Peripheral blood mononuclear cell (primary cell): ENCODE measurements around the gene TP63.

DNA sequence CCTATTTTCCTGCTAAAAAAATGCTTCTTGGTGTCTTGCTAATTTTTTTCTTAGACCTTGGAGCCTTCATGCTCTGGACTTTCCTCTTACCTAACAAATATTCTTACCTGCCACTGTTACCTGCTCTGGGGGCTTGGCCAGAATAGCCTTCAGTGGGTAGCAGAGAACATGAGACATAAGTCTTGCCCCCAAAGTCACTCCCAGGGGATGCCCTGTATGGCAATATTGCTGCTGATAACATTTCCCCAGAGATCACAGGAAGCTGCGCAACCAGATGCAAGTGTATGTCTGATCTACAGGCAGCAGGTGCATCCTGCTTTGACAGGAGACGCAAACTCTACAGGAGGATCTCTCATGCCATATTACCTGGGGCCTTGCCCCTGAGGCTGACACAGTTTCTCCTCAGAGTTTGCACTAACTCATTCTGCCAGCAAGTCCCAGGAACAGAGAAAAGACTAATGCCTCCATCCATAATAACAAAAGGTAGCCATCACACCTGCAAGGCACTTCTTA, 174.4 kb upstream of the LPP start:
- PRO-cap, 8 experiments: no peak in any of the 8 experiments

GRCh38 chr3:188037929-188038632, 115.9 kb upstream of the LPP start:
- PRO-cap, 8 experiments: no peak in any of the 8 experiments

DNA sequence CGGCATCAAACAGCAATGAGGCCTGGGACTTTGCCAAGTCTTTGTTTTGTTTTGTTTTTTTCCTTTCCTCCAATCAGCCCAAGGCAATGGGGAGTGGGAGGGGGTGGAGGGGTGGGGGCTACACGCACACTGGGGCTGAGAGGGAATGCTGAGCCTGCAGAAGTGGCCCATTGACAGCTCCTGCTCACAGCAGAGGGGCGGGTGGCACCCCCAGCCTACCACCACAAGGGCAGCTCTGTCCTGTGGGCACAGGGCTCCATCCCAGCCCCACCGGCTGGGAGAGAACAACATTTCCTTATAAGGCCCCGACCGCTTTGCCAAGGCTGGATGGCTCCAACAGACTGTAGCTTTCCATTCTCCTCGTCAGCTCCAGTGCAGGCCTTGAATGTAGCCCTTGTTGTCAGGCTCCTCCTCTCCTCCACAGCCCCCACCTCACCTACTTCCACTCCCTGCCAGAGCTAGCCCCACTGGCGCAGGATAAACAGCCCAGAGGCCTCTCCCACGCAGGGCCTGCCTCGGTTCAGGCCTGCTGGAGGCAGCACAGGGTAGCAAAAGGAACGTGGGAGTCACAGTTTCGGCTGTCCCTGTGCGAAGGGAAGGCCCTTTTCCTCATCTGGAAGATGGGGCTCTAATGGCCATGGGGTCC, 101.8 kb upstream of the LPP start:
- PRO-cap, 8 experiments: no peak in any of the 8 experiments

DNA sequence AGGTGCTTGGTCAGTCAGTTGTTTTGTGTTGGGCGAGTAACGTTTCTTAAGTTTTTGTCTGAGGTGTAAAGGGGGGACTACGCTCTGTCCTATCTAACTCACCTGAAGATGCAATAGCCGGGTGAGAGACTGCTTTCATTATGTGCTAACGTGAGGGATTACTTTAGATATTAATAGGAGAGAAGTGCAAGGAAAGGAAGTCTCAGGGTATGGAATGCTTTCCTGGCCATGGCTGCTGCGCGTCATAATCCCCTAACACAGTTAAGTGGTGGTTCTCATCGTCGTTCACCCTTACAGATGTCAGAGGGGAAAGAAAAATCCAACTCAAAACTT, 1.4 kb upstream of the LPP start:
- PRO-cap, 8 experiments: no peak in any of the 8 experiments

- PRO-cap, 8 experiments: no peak in any of the 8 experiments
Measured at GRCh38 chr3:188172057-188172535, 18.1 kb downstream of the LPP start.

DNA sequence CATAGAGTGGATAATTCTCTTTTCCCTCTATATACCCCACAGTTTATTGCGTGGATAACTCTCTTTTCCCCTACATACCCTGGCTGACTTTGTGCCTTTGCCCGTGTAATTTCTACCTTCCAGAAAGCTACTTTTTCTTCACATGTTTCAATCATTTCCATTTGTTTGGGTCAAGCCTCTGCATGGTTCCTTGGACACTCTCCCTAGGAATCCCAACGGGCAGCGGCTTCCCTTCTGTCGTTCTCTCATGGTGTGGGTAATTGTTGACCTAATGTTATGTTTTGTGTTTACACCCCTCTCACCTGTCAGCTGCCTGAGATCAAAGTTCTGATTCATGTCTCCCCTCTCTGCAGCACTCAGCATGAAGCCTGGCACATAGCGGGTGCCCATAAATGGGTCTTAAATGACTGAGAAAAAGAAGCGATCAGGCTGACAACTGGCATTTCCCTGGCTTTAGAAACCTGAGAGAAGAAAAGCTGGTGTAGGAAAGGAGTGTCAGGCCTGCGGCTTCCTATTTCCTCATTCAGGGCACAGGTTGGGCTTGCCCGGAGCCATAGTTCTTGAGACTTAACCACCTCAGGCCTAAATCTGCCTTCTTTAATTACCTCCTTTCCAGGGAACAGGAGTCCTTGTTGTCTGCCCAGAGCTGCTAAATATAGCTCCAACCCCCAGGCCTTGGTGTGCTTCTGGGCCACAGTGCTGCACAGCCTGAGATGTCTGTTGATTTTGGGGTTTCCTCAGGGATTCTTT, 31.7 kb downstream of the LPP start:
- PRO-cap, 8 experiments: no peak in any of the 8 experiments

DNA sequence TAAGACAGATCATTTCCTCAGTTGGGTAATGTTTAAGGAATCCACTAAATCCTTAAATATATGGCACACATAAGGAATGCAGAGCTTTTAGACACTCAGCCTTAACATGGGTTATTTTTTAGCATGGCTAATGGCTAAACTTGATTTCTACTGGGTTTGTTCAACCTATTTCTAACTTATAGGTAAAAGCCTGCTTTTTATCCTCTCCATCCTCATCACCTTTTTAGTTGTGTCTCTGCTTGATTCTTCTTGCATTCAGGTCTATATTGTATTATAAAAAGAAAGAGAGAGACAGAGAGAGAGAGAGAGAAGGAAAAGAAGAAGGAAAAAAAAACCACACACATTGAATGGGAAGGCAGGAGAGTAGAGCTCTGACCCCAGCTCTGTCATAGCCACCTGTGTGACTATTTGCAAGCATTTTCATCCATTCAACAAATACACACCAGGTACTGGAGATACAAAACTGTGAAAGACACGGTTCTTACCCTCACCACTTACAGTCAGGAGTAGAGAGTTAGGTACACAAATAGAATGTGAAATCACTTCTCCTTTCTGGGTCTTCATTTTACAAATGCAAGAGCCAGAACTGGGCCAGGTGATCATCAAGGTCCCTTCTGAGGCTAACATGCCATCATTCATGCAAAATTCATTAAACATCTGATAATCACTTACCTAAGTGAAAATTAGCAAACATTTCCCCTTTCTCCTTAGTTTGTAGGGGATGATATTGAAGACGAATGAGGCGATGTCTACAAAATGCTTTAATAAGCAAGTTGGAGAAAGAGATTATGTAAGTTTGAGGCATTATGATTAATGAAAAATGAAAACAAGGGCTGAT, 88.4 kb downstream of the LPP start:
- PRO-cap, 8 experiments: no peak in any of the 8 experiments

DNA sequence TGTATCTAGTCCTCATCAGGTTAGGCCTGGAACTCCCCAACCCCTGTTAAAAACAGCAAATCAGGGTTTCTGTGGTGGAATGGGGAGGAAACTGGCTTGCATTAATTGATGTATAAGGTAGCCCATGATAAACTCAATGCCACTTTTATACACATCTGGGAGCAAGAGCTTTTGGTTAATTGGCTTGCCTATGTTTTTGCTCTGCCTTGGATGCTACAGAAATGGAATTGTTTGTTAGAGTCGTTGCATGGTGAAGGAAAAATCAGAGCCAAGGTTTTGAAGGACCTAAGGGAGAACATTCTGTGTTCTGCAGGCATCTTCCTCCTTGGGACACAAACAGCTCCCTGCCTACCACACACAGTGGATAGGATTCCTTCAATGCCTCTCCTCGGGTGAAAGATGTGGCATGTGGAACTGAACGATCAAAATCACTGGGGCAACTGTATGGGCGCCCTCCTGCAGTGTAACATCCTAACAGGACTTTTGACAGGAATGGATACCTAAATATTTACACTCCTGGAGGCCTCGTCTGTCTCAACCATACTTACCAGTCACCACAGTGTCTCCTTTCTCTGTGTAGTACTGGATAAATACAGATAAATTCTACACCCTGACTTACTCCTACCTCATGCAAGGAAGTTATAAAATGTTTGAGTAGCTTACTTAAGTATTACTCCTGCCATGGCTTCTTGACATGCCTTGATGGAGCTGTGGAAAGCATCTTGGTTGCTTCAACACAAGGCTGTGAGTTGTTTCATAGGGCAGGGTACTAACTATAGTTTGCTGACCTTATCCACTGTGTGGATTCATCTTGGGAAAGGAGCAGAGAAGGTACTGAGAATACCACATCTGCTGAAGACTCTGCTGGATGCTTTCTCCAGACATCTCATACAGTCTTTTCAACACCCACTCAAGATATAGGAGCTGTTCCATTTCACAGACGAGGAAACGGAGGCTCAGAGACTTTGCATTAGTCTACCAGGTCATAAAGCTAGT, 100.7 kb downstream of the LPP start:
- PRO-cap, 8 experiments: no peak in any of the 8 experiments

GRCh38 chr3:188271059-188271972, 117.4 kb downstream of the LPP start:
- PRO-cap, 8 experiments: no peak in any of the 8 experiments

DNA sequence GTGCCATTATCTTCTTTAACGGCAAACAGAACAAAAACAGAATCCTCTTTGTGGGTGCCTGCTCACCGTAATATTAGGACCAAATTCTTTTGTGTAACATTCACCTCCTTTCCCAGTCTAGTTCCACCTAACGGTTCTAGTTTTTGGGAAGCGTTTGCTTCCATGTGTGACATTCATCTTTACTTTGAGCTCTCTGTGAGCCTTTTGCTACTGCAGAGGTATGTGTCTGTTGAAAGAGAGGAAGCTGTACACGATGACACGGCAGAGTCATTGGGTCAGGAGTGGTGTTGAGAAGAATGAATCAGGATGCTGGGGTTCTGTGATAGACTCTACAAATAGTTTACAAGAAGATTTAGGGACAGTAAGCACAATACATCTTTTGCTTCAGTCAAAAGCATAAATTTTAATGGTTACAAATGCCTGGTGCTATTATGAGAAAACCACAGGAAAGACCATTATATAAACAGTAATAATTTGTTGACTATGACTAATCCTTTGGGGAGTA, 118.4 kb downstream of the LPP start:
- PRO-cap, 8 experiments: no peak in any of the 8 experiments

- PRO-cap, 8 experiments: no peak in any of the 8 experiments
Measured at GRCh38 chr3:188290457-188290712, 136.4 kb downstream of the LPP start.

- PRO-cap, 8 experiments: no peak in any of the 8 experiments
Measured at GRCh38 chr3:188352354-188353196, 198.6 kb downstream of the LPP start.

DNA sequence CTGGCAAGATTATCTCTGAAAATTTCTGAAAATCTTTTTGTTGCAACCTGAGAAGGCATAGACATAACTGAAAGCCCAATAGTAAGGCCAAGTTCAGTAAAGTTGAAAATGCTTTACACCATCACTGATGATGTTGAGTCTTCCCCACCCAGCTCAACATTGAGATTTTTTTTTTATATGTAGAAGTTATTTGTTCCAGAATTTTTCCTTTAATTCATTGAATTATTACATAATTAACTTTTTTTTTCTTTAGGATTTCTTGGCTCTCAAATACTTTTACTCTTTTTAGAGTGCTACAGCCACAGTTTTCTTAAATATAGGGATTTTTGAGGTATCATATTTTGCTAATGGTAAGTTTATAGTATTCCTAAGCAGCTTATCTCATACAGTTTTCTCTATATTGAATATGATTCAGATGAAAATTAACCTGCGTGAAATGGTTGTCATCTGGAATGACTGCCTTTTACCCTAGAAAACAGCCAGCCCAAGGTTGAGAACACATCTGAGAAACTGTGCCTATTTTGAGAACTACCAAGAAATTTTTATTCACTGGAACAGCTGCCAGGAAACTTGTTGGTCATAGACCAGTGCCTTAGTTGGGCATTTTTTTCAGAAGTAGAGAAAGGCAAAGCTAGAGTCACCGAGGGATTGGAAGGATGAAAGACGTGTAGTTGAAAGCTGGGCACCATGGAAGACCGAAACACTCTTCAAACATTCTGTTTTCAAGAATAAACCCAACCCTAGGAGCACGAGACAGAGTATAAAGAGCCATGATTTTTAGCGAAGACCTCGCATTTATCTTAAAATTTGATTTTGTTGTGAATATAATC, 276.9 kb downstream of the LPP start:
- PRO-cap, 8 experiments: no peak in any of the 8 experiments

DNA sequence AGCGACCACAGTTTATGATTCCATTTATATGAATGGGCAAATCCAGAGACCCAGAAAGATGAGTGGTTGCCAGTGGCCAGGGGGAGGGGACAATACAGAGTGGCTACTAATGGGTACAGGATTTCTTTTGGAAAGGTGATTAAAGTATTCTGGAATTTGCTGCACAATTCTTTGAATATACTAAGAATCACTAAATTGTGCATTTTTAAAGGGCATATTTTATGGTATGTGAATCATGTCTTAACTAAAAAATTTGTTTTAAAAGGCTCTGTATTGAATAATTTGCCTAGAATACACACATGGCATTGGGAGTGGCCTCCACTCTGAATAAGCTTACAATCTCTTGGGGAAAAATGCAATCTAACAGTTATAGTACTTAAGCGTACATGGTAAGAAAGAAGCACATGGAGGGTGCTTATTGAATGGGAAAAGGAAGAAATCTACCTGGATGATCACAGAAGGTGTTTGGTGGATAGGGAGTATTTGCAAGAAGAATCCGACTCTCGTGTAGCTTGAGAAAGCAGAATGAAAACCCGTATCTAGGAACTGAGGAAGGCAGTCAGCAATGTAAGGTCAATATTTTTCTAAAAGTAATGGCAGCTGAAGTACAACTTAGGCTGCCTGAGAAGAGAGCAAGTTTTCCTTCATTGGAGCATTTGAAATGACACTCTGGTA, 385.1 kb downstream of the LPP start:
- PRO-cap, 8 experiments: no peak in any of the 8 experiments

DNA sequence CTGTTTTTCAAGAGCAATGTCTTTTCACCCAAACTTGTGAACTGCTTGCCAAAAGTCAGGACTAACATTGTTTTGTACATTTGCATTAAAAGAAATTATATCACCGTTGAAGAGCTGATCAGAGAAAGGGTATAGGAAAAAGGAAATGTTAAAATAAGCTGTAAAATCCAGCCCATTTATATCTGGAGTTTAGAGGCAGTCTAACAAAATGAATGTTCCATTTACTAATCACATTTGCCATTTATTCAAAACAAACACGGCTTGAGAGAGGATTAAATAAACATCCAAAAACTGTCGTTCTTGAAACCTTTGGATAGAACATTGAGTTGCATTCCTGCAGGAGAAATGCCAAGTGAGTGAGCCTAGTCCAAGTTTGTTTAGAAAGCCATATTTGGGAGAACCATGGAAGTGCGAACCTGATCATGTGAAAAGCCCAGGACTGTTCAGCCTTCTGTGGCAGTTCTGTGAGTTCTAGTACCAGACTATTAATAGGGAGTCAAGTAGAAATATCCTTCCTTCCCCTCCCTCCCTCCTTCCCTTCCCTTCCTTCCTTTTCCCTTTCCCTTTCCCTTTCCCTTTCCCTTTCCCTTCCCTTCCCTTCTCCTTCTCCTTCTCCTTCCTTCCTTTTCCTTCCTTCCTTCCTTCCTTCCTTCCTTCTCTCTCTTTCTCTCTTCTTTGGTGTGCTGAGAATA, 470.3 kb downstream of the LPP start:
- PRO-cap, 8 experiments: no peak in any of the 8 experiments

- PRO-cap, 8 experiments: no peak in any of the 8 experiments
Measured at GRCh38 chr3:188901123-188901622, 270.6 kb upstream of the TPRG1 start.

- PRO-cap, 8 experiments: no peak in any of the 8 experiments
Measured at GRCh38 chr3:188946196-188946803, 225.5 kb upstream of the TPRG1 start.

- PRO-cap, 8 experiments: no peak in any of the 8 experiments
Measured at GRCh38 chr3:189630606-189631905, at the start of gene TP63. Gene TP63, plus strand, starts transcription at chr3:189631389.

DNA sequence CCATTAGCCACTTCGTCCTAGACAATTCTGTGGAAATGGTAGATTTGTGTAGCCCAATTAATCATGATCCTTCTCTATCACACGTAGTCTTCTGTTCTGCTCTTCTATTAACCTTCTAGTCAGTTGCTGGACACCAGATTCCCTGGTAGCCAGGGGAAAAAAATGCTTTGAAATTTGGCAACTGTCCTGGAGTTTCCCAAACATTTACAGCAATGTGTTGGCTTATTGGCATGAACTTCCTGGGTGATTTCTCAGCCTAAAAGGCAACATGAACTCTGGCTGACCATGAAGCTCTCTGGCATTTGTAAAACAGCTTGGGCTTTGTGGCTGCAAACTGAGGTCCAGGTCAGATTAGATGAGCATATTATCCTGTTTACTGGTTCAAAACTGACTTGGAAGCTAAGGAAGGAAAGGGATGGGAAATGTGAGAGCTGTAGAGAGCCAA, 139.1 kb downstream of the P3H2 start:
- PRO-cap, 8 experiments: no peak in any of the 8 experiments

DNA sequence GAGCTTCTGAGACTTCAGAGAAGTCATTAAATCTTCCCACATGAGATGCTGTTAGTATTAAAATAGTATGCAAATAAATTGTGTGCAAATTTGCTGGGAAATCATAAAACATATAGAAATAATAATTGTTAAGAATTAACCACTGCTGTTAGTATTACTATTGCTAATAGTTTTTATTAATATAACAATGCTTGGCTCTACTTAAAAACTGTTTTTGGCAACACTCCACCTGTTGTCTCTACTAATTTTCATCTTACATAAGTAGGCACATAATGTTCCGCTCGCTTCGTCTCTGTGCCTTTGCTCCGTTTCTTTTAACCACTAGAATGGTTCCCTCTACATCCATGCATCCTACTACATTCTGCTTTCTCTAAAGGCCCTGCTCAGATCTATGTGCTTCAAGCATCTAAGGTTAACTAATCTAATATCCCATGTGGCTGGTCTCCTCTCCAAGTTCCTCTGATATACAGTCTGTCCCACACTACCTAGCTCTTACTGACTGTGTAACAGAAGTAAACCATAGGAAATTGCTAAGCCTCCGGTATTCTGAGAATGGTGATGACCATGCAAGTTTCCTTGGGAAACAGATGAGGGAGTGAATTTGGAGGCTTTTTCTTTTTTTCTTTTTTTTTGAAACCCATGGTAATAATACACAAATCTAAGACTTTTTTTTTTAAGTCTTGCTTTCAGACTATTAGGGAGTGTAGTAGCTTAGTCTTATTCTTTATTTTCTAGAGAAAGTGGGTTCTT, 138.3 kb downstream of the P3H2 start:
- PRO-cap, 8 experiments: no peak in any of the 8 experiments